ENCODE measurements around a stretch of chr1.

GRCh38 chr1:173637465-173638155 lies 2.5 kb downstream of the TEX50 start:
- PRO-cap, result no peak

DNA sequence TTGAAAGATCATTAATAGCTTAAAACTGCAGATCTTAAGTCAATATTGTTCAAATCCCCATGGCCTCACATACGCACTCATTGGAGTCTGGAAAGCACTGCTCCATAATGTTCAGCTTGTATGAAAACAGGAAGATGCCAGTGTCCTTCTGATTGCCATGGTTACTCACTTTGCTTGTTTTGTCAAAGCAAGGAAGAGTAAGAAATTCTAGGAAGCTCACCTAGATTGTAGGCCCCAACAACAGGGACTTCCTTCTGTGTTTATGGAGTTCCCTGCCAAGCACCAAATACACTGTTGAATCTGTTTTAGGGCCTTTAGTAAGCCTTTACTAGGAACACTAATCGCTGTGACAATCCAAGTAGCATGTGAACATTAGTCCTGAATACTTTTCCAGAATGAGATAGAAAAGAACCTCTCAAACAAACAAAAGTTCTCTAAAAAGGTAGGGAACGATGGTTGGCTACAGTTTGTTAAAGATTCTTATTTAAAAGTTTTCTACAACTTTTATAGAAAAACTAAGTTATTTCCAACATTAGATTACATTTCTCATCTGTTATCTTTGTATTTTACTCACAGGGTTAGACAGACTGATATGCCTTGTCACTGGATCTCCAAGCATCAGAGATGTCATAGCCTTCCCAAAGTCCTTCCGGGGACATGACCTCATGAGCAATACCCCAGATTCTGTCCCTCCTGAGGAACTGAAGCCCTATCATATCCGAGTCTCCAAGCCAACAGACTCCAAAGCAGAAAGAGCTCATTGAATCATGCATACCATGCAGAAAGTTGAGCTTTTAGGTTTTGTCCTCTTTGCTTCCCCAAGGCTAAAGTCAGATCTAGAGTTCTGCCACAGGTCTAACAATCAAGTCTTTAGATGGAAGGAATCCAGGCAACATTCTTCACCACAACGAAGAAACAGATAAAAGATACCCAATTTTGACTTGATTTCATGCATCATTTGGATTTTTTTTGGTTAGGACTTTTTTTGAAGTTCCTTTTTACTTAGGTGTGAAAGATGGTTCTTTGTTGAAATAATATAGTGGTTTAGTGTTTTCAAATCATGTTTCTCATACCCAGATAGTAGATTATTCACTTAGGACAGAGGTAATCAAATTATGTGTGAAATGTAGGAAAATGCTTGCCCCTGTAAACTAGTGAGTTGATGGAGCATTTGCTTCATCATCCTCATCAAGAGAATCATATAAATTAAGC lies 10.8 kb upstream of the ZBTB37 start:
- PRO-cap, result no peak

DNA sequence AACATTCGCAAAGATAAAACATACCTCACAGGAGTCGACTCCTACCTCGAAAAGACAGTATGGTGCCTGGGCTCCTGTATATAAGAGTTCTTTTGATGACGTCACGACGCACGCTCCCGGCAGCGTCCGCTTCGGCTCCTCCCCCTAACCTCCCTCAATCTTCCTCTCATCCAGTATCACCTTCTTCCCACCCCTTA lies 346 bp upstream of the ZBTB37 start:
- PRO-cap, result bidirectional peak, plus-strand start outside the sequence, minus-strand start at position 56 of the sequence

DNA sequence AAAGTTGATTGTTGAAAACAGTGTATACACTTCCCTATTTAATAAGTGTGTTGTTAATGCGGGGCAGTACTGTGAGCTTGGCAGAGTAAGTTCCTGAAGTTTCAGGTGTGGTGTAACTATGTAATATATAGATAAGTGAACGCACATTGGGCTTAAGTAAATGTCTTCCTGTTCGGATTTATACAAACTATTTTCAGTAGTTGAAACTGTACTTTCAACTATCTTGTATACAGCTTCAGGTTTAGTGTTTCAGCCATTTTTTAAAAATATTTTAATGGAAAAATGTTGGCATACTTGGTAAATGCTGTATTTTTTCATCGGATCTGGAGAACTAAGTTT lies 922 bp downstream of the ZBTB37 start:
- PRO-cap, result no peak

- PRO-cap, result unidirectional peak, minus-strand start at chr1:173870327
These were observed 2.3 kb downstream of the ZBTB37 start for GRCh38 chr1:173870259-173871140.

GRCh38 chr1:173925348-173925534 lies 8.1 kb upstream of the SERPINC1 start:
- PRO-cap, result no peak

DNA sequence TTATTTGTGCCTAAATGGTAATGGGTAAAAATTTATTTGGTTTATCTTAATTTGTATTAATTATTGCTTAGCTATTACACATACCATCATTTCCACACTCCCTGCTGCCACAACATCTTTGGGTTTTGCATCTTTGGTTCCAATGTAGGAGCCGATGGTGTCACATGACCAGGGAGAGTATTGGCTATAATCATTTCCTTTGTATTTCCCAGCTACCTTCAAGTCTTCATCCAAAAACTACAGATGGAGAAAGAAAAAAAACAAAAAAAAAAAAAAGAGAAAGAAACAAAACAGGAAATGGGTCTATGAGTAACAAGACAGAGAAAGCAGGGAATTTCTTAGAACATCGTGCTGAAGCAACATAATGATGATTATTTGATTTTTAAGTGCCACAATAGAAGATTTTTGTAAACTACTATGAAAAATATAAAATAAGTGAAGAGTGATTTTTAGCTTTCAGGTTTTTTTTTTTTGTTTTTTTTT lies 34.8 kb upstream of the SERPINC1 start:
- PRO-cap, result no peak

- PRO-cap, result no peak
These were observed 71.9 kb upstream of the GPR52 start for GRCh38 chr1:174375876-174376184.

DNA sequence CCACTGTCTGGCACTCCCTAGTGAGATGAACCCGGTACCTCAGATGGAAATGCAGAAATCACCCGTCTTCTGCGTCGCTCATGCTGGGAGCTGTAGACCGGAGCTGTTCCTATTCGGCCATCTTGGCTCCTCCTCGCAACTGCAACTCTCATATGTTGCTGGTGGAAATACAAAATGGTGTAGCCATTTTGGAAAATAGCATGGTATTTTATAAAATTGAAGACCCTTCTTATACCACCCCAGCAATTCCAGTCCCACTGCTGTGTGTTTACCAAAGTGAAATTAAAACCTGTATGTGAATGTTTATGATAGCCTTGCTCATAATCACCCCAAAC lies 64.1 kb upstream of the GPR52 start:
- PRO-cap, result no peak

GRCh38 chr1:174618532-174619214 lies 170.9 kb downstream of the GPR52 start:
- PRO-cap, result no peak

DNA sequence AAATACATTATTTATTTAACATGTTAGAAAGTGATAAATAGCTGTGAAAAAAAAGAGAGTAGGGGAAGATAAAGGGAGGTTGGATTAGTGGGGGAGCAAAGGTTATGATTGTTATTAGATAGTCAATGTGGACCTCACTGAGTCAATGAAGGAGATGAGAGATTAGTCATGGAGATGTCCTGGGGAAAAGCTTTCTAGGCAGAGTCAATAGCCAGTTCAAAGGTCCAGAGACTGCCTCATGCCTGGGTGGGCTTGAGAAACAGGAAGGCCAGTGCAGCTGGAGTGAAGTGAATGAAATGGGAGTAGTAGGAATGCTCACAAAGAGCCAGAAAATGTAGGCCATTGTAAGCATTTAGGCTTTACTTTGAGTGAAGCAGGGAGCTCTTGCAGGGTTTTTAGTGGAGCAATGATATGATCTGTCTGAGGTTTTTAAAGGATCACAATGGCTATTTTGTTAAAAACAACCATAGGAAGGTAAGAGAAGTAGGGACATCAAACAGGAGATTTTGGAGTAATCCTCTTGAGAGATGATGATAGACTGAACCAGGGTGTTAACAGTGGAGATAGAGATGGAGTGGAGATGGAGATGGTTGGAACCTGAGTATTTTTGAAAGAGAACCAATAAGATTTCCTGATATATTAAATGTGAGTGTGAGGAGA lies 186.9 kb upstream of the CACYBP start:
- PRO-cap, result no peak

DNA sequence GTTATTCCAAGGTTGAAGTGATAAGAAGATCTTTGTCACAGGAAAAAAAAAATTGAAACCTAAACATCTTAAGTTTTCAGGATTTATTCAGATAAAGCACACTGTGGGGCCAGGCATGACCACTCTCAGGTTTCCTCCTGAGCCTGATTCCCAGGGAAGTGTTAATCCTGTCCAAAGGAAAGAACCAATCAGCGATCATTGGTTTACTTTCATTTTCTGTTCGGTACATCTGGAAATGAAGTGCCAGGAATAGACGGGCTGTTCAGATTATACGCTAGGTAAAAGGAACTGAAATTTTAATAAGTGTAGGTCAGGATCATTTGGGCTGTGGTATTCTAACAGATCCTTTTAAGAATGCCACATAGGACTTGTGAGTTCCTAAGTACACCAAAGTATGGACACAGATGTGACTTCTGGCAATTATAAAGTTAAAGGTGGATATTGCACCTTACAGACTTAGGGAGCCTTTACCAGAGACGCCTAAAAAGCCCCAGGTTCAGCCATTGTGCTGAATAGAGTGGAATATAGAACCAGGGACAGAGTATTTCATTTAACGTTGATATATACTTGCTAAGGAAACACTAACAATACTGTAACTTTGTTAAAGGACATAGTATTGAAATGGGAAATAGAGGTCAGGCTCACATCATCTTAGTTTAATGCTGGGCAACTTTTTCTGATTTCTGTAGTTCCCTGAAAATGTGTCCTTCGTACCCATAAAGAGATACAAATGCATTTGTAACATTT lies 9.2 kb upstream of the CACYBP start:
- PRO-cap, result no peak

DNA sequence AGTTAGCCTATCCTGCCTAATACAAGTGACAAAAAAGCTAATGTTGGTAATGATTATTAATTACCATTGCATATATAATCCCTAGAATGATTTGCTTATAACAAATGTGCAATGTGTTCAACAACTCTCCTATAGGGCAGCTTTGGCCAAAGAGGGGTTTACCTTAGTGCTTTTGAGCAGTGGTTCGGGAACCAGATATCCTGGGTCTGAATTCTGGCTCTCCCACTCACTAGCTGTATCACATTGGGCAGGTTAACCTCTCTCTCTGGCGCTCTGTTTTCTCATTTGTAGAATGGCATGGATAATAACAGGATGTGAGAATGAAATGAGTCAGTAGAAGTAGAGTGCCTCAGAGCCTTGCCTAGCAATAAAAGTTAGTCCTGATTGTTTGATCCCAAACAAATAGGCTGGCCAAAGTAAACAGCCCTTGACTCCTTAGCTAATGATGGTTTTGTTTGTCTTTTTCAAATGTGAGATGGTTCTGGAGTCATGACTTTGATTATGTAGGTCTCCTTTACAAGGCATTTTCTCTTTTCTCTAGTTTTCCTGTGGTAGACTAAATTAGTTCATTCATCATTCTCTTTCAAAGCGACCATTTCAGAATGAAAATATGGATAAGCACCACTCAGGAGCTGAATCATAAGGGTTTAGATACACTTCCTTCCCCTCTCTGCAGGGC lies 23.3 kb downstream of the KIAA0040 start:
- PRO-cap, result no peak

- PRO-cap, result no peak
These were observed 3.6 kb downstream of the KIAA0040 start for GRCh38 chr1:175188810-175189625.

DNA sequence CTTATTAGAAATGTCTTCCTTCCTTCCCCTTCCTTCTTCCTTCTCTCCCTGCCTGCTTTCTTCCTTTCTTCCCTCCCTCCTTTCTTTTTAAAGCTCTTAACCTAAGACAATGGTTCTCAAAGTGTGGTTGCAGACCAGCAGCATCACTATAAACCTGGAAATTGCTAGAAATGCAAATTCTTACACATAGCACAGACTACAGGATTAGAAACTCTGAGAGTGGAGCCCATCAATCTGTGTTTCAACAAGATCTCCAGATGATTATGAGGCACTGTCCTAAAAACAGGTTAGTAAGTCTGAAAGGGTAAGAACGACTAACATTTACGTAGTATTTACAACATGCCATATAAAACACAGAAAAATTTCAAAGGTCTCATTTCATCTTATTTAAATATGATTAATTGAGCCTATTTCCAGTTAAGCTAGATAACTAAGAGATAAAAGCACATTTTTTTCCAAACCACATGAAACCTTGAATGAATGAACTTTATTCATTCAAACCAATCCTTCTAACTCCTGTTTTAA lies 138.8 kb downstream of the COP1 start:
- PRO-cap, result no peak

DNA sequence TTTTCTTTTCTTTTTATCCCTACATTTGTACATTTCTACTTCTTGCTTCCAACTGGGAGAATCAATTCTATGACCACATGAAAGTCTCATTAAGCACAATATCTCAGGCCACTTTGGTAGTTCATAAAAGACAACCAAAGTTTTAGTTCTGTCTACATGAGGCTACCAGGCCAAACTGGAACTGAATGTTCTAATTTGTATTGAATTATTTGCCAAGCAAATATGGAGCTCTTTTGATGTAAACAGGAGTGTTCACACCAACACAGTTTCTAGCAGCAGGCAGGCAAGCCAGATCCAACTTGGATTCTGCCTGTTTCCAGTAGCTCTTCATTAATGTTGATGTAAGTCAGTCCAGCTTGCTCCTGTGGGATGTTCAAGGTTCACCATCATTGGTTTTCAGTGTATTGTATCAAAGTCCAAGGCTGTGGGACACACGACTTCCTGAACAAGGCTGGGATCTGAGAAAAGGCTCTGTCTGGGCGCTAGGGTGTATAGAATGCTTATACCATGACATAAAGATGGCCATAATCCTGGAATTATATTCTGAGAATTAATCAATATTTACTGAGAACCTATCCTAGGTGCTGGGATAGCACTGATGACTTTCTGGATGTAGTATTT lies 68.0 kb downstream of the PAPPA2 start:
- PRO-cap, result no peak

DNA sequence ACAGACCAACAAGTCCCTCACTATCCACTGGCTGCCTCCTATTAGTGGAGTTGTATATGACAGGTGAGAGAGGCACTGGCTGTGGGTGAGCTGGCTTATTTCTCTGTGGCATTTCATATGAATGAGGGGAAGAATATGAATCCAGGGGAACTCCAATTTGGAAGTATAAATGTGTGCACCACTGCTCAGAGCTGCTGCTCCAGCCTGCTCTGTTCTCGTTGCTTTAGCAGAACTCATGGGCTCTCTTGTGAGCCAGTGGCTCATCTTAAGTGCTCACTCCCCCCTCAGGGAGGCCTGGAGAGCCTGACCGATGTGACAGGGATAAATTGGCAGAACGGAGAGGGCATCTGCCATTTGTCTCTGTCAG lies 229.3 kb downstream of the PAPPA2 start:
- PRO-cap, result unidirectional peak, minus-strand start at position 237 of the sequence

DNA sequence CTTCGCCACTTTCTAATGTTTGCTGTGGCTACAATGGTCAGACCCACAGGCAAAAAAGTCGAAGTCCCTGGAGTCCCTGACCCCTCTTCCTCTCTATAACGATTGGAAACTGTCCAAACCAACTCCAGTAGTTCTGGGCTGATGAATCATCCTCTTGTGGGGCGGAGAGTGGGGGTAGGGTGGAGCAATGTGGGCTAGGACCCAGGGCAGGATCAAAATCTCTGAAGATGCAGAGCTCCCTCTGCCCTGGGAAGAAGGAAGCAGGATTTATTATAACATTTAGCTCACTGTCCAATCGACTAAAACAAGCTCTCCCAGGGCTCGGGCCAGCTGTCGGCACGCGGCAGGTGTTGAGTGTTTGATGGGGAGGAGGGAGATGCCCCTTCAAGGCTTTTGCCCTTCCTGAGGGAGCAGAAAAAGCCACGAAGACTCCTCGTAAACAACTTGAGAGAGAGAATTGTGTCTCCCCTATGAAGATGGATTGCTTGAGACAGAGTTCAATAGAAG lies 85.7 kb downstream of the BRINP2 start:
- PRO-cap, result no peak

DNA sequence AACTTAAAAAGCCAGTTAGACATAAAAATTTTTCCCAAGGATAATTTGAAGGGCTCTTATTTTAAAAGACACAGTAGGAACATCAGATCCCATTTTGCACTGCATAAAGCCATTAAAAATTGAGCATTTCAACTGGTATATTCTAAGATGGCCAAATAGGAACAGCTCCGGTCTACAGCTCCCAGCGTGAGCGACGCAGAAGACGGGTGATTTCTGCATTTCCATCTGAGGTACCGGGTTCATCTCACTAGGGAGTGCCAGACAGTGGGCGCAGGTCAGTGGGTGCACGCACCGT lies 336.1 kb downstream of the SEC16B start:
- PRO-cap, result no peak

DNA sequence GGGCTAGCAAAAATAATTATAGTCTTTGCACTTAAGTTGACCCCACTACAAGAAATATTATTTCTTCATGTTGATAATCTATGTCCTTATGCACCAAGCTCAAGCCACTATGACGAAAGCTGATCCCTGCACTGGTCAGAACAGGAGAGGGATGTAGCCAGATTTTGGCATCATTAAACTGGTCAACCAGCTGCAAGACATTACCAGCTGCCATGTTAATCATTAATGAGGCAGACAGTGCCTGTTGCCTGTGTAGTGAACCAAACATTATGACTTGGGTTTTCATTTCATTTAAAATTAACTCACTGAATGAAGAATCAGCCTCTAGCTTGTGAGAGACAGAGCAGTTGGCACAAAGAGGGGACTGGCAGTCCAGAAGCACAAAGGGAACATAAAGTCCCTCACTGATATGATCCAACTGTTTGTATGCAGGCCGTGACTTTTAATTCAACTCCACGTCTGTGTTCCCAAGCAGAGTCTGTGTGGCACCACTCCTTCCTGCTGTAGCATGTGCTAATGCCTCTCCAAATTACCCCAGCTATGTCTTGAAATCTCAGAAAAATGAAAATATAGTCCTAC lies 318.9 kb downstream of the SEC16B start:
- PRO-cap, result no peak